AG04450 (cell line): ENCODE results near the gene AGTPBP1.

DNA sequence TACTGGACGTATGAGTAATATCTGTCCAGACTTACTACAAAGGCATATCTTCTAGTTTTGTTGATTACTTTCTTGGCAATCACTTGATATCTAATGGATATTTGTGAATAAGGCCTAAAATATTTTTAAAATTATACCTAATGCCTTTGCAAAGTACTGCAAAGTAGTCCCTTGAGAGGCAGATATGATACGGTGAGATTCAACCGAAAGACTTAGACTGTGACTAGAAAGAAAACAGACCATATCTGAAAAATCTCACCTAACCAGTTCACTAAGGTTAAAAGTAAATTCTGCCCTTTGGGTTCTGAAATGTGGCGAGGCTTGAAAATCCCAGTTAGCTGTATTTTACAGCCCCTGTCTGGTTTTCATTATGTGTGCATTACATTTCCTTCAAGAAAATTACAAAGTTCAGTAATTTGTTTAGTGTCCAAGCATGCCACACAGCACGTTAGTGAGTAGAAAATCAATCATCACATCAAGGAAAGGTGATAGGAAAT lies 152.0 kb downstream of the GNAQ start:
- CAGE, long polyA plus RNA: no peak
- RRBS: no CpG with 5 or more reads among the region's 5 CpGs

- CAGE, long polyA plus RNA: no peak
- RRBS: no CpG with 5 or more reads among the region's 2 CpGs
Measured at GRCh38 chr9:77908333-77908869, 123.2 kb downstream of the GNAQ start.

DNA sequence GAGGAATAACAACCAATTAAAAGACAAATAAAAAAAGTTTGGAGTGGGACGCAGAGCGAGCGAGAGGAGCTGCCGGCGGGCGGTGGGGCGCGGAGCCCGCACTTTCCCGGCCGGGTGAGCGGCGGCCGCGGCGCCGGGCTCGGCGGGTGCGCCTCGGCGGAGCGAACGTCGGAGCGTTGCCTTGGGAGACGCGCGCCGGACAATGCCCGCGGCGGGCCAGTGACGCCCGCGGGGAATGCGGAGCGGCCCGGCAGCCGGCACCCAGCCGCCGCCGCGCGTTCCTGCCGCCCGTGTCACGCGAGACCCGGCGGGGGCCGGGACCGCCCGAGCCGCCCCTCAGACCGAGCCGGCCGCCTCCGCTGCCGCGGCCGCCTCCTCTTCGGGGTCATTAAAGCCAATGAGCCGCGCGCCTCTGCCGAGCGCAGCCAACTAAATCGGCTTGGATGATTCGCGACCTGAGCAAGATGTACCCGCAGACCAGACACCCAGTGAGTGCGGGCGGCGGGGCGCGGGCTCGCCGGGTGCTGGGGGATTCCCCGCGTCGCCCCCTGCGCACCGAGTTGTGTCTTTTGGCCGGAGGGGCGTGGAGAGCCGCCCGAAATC lies 684 bp downstream of the TLE4 start:
- CAGE, long polyA plus RNA: no peak
- RRBS: 1% methylated on average over 50 of the region's 88 CpGs

DNA sequence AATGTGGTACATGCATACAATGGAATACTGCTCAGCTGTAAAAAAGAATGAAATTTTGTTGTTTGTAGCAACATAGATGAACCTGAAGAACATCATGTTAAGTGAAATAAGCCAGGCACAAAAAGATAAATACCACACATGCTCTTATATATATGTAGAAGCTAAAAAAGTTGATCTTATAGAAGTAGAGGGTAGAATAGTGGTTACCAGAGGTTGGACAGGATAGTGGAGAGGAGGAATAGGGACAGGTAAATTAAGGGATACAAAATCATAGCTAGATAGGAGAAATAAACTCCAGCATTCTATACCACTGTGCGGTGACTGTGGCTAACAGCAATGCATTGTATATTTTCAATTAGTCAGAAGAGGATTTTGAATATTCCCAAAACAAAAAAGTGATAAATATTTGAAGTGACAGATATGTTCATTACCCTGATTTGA lies 414.8 kb downstream of the TLE1 start:
- CAGE, long polyA plus RNA: no peak
- RRBS: no CpG with 5 or more reads among the region's 1 CpG

GRCh38 chr9:82601135-82601688 lies 461.7 kb downstream of the RASEF start:
- CAGE, long polyA plus RNA: no peak
- RRBS: no CpG with 5 or more reads among the region's 5 CpGs

DNA sequence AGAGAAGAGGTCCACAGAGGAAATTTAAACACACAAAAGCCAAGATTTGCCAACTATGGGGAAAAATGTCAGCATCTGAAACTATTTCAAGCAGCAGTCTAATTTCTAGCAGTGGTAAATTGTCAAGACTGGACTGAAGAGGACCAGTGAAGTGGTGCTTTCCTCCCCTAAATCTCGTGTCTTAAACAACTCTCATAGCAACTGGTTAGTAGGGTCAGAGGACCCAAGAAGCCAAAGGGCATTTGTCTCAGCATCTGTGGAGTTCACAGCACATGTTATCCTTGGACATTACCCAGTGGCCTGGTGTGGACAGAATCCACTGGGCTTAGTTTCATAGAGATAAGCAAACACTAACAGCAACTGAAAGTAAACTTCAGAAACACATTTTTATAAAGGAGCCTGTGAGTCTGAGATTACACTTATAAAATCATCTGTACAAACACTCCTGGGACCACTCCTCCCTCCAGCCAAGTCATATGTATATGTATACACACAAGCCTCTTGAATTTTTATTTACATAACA lies 458.0 kb downstream of the RASEF start:
- CAGE, long polyA plus RNA: no peak
- RRBS: no CpG with 5 or more reads among the region's 1 CpG

GRCh38 chr9:83220591-83221194 lies 157.8 kb upstream of the RASEF start:
- CAGE, long polyA plus RNA: no peak
- RRBS: no CpG with 5 or more reads among the region's 3 CpGs

DNA sequence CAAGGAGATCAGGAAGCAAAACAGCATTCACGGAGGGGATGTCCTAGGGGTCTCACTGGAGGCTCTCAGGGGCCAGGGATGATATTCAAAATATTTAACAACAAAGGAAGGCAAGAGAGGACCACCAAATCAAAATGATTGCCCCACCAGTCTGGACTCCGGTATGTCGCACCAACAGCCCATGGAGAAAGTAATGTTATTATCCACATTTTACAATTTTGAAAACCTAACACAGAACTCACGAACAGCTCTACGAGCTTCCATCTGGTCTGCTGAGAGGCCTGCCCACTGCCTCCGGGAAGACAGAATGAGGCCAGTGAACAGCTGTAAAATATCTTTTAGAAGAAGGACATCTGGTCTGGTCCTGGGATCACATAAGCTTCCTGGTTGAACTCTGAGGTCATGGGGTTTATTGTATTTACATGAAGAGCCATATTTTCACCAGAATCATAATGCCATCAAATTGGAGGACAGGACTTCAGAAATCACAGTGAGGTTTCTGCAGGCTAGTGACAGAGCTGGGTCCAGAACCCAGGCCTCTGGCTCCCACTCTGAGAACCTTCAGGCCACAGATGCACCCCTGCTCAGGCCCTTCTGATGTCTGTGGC lies 89.1 kb downstream of the FRMD3 start:
- CAGE, long polyA plus RNA: no peak
- RRBS: no CpG with 5 or more reads among the region's 6 CpGs

GRCh38 chr9:83473110-83474044 lies 64.8 kb downstream of the FRMD3 start:
- CAGE, long polyA plus RNA: no peak
- RRBS: no CpG with 5 or more reads among the region's 8 CpGs

- CAGE, long polyA plus RNA: no peak
- RRBS: no CpG with 5 or more reads among the region's 4 CpGs
Measured at GRCh38 chr9:83701697-83702029, 6.1 kb downstream of the UBQLN1 start.

DNA sequence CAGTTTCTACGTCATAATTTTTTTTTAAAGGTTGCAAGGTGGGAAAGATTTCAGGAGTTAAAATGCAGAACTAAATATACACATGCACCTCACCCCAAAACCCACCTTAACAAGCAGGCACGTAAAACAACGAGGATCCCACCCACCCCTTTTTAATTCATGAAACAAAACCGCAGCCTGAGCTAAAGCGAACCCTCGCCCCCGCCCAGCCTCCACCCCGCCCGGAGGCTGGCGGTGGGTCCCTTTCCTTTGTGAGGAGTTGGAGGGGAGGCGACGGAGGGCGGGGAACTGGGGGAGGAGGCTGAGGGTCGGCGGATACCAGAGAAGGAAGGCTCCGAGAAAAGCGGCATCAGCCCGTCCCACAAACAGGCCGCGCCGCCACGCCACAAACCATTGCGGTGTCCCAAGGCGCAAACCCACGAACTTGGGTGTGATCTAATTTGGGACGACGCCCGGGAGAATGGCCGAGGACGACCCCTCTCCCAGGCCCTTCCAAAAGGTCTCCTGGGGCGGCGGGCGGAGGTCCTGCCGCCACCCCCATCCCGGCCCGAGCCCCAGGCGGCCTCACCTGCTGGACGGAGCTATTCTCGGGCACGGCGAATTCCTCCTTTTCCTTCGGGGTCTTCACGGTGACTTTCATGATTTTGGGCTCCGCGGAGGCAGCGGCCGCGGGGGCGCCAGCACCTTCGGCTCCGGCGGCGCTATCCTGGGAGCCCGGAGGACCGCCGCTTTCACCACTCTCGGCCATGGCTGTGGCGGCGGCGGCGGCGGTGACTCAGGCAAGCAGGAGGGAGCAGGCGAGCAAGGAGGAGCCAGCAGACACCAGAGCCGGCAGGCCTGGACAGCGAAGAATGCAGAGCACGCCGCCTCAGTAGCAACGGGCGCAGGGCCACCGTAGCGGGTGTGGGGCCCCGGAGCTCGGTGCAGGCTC lies 561 bp downstream of the UBQLN1 start:
- CAGE, long polyA plus RNA: start-site peak on the minus strand centred at position 644 of the sequence, 102 bp wide, 23 and 25 reads in 2 replicates; start-site peak on the minus strand centred at position 772 of the sequence, 41 bp wide, 182 and 181 reads in 2 replicates
- RRBS: 1% methylated on average over 21 of the region's 73 CpGs

DNA sequence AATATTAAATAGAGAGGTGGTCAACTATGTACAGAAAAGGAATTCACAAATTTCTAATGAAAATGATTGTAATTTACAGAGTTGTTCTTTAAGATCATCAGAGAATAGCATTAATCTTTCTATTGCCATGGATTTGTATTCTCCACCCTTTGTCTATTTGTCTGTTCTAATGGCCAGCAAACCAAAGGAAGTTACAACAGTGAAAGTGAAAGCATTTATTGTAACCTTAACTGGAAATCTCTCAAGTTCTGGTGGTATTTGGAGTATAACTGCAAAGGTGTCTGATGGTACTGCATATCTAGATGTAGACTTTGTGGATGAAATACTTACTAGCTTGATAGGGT lies 21.7 kb downstream of the RMI1 start:
- CAGE, long polyA plus RNA: no peak

DNA sequence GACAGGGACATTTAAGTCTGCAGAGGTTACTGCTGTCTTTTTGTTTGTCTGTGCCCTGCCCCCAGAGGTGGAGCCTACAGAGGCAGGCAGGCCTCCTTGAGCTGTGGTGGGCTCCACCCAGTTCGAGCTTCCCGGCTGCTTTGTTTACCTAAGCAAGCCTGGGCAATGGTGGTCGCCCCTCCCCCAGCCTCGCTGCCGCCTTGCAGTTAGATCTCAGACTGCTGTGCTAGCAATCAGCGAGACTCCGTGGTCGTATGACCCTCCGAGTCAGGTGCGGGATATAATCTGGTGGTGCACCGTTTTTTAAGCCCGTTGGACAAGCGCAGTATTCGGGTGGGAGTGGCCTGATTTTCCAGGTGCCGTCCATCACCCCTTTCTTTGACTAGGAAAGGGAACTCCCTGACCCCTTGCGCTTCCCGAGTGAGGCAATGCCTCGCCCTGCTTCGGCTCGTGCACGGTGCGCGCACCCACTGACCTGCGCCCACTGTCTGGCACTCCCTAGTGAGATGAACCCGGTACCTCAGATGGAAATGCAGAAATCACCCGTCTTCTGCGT lies 407.6 kb downstream of the NTRK2 start:
- CAGE, long polyA plus RNA: no peak
- RRBS: no CpG with 5 or more reads among the region's 27 CpGs

GRCh38 chr9:85522369-85523429 lies 219.1 kb downstream of the AGTPBP1 start:
- CAGE, long polyA plus RNA: no peak
- RRBS: 4% methylated on average over 9 of the region's 70 CpGs

GRCh38 chr9:85527496-85528222 lies 214.1 kb downstream of the AGTPBP1 start:
- CAGE, long polyA plus RNA: no peak
- RRBS: no CpG with 5 or more reads among the region's 4 CpGs

- CAGE, long polyA plus RNA: start-site peak on the minus strand at chr9:85741938-85741988, 34 and 17 reads in 2 replicates
- RRBS: 2% methylated on average over 46 of the region's 125 CpGs
Measured at GRCh38 chr9:85741397-85742389, at the start of gene AGTPBP1. Gene AGTPBP1, minus strand, starts transcription at chr9:85741954.

DNA sequence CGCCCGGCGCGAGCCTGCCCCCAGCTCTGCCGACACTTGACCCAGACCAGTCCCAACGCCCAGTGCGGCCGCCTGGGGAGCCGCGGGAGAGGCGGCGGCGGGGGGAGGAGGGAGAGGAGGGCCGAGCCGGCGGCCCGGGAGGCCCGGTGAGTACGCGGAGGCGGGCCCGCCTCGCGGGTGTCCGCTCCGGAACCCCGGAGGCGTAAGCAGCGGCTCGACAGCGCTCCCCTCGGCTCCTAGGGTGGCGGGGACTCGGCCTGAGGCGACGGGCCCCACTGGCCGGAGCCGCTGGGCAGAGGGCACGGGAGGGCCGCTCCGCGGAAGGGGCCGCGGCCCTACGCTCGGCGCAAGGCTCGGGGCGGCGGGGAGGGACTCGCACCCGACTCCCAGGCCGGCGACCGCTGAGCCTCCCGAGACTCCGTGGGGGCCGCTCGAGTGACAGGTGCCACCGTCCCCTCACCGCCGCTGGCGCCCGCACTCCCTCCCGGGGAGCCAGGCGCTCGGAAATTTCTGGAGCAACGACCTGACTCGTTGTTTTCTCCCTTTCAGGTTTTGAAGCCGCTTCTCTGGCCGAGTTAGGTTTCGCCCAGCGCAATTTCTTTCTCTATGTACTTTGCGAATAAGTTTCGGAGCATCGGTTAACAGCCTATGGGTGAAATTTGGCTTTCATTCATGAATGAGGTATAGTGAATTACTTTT lies 63.8 kb upstream of the AGTPBP1 start:
- CAGE, long polyA plus RNA: no peak
- RRBS: no CpG with 5 or more reads among the region's 76 CpGs

GRCh38 chr9:85965706-85966456 lies 24.9 kb downstream of the NAA35 start:
- CAGE, long polyA plus RNA: no peak
- RRBS: no CpG with 5 or more reads among the region's 7 CpGs

- CAGE, long polyA plus RNA: no peak
- RRBS: no CpG with 5 or more reads among the region's 9 CpGs
Measured at GRCh38 chr9:86025483-86026244, 73.7 kb downstream of the GOLM1 start.

DNA sequence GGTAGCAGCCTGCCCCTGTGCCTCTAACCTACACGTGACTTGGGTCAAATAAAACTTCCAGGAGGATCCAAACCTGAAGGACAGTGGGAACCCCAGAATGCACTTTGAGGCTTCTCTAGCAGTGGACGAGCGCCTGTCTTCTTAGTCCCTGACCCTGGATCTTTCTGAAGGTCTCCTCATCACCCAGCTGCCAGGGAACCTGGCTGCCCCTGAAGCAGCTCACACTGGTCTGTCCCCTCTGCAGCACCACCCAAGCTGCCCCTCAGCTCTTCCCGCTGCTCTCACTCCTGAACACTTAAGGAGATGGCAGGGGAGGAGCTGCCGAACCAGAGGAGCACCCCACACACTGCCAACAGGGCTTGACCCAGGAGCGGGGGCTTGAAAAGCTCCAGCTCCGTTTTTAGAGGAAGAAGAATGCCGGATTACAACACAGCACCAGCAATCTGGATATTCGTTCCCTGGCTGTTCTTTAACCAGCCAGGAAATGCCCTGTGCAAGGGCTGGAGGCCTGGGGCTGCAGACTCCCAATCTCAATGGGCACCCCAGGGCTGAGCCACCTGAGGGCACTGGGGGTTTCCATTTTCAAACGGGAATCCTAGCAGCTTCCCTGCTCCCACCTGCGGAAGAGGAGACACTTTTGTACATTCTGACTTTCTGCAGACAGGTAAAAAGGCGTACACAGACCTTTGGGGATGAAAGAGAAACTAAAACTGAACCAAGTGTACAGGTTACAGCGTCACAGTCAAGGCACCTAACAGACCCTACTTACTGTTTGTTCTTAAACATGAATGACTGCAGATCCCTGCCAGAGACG lies 36.4 kb downstream of the GOLM1 start:
- CAGE, long polyA plus RNA: no peak
- RRBS: no CpG with 5 or more reads among the region's 14 CpGs